Measurements from ENCODE around the genes ZNF281 and LAD1.

DNA sequence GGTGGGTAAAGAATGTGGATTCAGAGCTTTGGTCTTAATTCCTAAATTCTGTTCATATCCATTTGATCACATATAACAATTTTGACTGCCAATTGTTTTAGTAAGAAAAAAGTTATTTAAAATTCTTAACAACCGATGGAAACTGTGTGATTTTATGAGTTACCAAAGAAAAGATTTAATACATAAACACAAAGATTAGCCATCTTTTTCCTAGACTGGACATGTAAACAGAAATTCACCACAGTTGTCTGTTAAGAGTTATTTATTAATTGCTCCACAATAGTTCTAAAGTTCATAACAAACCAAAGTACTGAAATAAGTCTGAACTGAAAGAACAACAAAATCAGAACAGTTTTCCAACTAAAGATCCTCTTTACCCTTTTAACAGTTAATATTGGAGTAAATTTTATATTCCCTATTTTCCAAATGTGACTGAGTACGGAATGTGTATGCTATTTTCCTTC lies 8.6 kb downstream of the ZNF281 start:
- PRO-cap: no peak

DNA sequence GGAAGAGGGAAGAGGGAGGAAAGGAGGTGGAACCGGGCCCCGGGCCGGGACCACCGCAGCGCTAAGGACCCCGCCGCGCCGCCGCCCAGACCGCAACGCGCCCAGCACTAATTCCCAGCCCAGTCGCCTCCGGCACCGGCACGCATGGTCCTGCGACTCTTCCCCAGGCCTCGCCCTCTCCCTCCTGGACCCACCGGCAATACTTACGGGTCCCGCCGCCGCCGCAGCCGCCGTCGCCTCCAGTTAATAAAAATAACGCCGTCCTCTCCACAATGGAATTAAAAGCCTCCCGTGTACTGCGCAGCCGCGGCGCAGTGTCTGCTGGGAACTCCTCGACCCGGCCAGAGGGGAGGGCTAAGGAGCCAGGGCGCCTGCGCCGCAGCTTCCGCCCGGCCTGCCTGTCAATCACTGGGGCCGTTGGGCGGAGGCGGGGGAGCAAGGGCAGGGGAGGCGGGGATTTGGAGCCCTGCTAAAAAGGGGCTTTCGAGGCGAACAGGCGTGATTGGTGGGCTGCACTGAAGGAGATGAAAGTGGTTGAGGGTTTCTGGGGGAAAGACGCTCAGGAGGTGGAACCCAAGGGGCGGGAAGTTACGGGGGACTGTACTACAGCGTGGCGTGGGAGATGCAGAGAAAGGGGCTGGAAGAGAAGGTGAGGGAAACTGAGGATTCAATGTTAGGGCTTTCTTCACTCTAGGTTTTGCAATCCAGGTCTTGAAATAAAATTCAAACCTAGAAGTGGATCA lies at the start of gene ZNF281:
Gene ZNF281 (minus strand): TSS at position 298 of the 743 bp plus-strand sequence.
- PRO-cap: bidirectional peak, plus-strand start at position 417 of the sequence, minus-strand start at position 245 of the sequence

GRCh38 chr1:200639904-200640383 lies 19.4 kb upstream of the KIF14 start:
- PRO-cap: no peak

GRCh38 chr1:200640892-200641298 lies 20.3 kb upstream of the KIF14 start:
- PRO-cap: no peak

DNA sequence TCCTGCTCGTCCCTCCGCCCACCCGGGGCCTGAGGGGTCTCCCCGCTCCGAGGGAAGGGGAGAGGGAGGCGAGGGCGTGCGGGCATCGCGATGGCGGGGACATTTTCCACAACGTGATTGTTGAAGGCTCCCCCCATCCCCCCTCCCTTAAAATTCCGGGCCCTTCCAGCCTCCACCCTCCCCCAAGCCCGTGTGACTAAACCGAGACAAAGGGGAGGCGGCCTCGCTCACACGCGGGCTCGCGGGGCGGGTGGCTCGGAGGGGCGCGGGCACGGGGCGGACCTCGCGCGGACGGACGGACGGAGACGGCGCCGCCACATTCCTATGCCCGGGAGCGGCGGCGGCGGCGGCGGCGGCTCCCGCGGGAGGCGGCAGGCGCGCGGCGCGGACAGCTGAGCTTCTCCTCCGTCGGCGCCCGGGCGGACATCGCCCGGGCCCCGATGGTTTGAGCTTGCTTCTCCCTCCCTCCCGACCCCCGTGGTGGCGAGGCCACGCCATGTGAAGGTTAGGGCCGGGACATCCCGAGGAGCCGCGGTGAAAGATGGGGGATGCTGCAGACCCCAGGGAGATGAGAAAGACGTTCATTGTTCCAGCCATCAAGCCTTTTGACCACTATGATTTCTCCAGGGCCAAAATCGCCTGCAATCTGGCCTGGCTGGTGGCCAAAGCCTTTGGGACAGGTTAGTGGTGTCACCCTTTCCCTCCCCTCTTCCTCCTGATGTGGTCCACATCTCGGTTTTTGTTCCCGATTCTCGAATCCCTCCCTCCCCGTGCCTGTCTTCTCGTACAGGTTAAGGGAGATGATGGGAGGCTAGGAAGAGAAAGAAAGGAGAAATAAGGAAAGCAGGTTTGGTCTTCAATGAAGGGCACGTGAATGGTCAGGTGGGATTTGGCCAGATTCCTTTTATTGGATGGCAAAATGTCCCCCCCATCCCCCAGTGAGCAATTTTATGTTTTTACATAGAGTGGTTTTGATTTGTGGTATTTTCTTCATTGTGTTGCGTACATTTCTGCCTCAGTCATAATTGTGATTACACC lies 913 bp downstream of the CAMSAP2 start:
- PRO-cap: bidirectional peak, plus-strand start at position 325 of the sequence, minus-strand start at position 31 of the sequence; bidirectional peak, plus-strand start at position 530 of the sequence, minus-strand start at position 428 of the sequence

DNA sequence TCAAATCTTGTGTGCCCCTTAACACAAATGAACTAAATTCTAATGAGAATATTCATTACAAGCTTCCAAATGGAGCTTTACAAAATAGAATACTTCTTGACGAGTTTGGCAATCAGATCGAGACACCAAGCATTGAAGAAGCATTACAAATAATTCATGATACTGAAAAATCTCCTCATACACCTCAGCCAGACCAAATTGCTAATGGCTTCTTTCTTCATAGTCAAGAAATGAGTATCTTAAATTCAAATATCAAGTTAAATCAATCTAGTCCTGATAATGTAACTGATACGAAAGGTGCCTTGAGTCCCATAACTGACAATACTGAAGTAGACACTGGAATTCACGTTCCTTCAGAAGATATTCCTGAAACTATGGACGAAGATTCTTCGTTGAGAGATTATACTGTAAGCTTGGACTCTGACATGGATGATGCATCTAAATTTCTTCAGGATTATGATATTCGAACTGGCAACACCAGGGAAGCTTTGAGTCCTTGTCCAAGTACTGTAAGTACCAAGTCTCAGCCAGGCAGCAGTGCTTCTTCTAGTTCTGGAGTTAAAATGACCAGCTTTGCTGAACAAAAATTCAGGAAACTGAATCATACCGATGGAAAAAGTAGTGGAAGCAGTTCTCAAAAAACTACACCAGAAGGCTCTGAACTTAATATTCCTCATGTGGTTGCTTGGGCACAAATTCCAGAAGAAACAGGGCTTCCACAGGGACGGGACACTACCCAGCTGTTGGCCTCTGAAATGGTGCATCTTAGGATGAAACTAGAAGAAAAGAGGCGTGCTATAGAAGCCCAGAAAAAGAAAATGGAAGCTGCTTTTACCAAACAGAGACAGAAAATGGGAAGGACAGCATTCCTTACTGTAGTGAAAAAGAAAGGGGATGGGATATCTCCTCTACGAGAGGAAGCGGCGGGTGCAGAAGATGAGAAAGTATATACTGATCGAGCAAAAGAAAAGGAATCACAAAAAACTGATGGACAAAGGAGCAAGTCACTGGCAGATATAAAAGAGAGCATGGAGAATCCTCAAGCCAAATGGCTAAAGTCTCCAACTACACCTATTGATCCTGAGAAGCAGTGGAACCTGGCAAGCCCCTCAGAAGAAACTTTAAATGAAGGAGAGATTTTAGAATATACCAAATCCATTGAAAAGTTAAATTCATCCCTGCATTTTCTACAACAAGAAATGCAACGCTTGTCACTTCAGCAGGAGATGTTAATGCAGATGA lies 24.1 kb upstream of the GPR25 start:
- PRO-cap: no peak

GRCh38 chr1:200852265-200852938 lies 20.4 kb upstream of the GPR25 start:
- PRO-cap: no peak

- PRO-cap: no peak
Measured at GRCh38 chr1:200862687-200863410, 9.9 kb upstream of the GPR25 start.

GRCh38 chr1:200873571-200874289 lies 949 bp downstream of the GPR25 start:
- PRO-cap: no peak

- PRO-cap: no peak
Measured at GRCh38 chr1:201012971-201013557, 10.4 kb downstream of the KIF21B start.

- PRO-cap: no peak
Measured at GRCh38 chr1:201382430-201382846, 5.0 kb upstream of the TNNT2 start.

DNA sequence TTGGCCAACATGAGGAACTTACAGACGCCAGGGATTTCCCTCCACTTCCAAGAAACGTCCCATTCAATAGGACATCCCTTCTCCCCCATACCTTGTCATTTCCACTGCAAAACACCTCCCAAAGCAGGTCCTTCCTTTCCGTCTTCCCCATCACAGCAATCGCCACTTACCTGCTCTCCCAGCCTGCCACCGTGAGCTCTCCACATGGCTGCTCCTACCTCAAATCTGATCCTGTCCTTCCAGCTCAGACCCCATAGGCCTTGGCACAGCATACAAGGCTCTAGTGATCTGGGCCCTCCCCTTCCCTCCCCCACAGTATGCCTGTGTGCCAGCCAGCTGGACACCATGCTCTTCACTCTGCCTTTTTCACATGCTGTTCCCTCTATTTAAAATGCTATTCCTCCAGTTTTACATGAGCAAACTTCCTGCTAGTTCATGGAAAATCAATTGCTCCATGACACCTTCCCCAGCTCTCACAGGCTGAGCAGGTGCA lies 6.1 kb upstream of the TNNT2 start:
- PRO-cap: no peak

DNA sequence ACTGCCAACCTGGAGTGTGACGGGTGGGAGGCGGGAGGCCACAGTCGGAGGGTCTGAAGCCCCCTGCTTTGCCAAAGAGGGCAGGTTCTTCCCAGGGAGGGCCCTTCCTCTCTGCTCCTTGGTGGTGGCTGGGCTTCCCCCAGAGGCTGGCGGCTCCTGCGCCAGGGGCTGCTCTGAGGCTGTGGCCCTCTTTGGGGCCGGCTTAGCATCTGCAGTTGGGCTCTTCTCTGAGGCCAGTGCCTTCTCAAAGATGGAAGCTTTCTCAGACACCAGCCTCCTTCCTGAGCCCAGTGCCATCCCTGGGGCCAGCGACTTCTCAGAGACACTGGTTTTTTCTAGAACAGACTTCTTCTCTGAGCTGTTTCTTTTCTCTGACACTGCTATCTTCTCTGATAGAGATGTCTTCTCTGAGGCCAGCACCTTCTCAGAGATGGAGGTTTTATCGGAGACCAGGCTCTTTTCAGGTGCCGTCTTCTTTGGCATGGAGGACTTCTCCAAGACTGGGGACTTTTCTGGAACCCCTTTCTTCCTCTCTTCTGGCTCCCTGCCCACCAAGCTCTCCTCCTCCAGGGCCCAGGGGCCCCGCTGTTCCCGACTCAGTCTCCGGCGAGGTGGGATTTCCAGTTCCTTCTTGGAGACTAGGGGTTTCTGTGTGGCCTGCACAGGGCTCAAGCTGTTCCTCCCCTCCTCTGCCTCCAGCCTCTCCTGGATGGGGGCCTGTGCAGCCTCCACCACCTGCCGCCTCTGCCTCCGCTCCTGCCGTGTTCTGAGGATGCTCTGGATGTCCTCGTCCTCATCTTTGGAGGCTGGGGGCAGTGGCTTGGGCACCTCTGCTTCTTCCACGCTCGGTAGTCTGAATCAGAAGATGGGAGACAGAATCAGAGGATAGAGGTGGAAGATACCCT lies 9.1 kb upstream of the TNNT2 start:
- PRO-cap: no peak

GRCh38 chr1:201398897-201400213 lies at the start of gene LAD1:
Gene LAD1, minus strand, starts transcription at chr1:201399324.
- PRO-cap: bidirectional peak, plus-strand start at chr1:201399285, minus-strand start at chr1:201399354; bidirectional peak, plus-strand start at chr1:201399491, minus-strand start at chr1:201399561; unidirectional peak, minus-strand start at chr1:201399915

GRCh38 chr1:201422643-201423216 lies 1.2 kb upstream of the TNNI1 start:
- PRO-cap: no peak

DNA sequence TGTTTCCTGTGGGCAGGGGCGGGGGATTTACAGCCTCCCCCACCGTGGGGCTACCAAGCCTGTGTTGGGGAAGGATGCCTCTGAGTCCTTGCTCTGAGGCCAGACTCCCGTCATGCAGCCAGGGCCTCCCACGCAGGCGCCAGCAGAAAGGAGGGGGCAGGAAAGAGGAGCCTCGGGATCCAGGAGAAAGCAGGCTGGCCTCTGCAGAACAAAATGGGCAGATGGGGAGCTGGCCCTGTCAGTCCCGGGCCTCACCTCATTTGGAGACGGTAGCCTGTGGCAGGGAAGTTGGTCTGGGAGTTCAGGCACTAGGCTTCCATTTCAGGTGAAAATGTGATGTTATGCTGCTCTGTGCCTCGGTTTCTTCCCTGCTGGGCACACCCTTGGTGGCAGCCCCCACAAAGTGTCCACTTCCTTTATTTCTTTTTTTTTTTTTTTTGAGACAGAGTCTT lies 17.9 kb downstream of the PHLDA3 start:
- PRO-cap: no peak

DNA sequence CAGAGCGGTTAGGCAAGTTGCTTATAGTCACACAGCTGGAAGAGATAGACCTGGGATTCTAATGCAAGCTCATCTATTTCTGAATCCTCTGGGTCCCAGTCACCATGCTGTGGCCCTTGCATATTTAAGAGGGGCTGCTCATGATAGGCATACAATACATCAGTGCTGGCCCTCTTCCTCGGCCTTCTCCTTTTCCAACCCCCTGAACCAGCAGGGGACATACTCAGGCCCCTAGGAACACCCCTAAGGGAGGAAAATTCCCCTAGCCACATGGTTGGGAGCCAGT lies 7.0 kb downstream of the CSRP1 start:
- PRO-cap: no peak

GRCh38 chr1:201539565-201540615 lies 963 bp downstream of the NAV1 start:
- PRO-cap: no peak

GRCh38 chr1:201551741-201552349 lies 12.9 kb downstream of the NAV1 start:
- PRO-cap: no peak

DNA sequence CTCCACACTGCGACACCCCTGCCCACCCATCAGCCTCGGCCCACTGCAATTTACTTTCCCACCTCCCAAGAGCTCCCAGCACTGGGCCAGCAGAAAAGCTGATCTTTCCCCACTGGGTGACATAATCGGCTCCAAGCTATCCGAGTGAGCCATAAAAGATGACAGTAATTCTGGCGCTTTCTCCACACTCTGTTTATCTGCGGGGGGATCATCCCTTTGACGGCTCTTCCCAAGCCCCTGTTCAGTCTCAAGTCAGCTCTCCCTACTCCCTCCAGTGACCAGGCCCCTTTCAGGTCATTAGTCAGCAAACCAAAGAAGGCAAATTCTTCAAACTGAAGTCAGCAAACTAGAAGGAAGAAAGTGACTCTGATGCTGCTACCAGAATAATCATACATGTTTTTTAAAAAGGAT lies 107.3 kb upstream of the IPO9 start:
- PRO-cap: no peak